Measurements from ENCODE around the gene UBTFL1.

GRCh38 chr11:86523884-86524377 lies 149.2 kb downstream of the CCDC81 start:
- RRBS, result no CpG with 5 or more reads among the region's 3 CpGs

- RRBS, result no CpG with 5 or more reads among the region's 7 CpGs
Measured at GRCh38 chr11:86592715-86593886, 207.2 kb upstream of the PRSS23 start.

DNA sequence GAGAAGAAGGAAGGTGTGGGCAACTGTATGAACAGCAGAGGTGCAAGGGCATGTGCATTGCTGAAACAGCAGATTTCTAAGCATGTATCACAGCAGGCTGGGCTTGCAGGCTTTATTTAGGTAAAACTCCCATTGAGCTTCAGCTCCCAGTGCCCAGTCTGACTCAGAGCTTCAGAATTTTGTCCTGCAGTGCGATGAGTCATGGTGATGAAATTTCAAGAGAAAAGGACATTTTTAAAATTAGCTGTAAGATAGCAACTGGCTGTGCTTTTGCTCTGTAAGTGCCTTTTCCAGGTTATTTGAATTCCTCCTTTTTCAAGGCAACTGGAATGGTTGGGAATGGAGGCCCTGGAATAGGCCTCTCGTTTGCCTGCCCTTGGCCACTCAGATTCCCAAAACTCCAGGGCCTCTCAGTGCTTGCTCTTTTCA lies 59.7 kb upstream of the PRSS23 start:
- RRBS, result no CpG with 5 or more reads among the region's 2 CpGs

DNA sequence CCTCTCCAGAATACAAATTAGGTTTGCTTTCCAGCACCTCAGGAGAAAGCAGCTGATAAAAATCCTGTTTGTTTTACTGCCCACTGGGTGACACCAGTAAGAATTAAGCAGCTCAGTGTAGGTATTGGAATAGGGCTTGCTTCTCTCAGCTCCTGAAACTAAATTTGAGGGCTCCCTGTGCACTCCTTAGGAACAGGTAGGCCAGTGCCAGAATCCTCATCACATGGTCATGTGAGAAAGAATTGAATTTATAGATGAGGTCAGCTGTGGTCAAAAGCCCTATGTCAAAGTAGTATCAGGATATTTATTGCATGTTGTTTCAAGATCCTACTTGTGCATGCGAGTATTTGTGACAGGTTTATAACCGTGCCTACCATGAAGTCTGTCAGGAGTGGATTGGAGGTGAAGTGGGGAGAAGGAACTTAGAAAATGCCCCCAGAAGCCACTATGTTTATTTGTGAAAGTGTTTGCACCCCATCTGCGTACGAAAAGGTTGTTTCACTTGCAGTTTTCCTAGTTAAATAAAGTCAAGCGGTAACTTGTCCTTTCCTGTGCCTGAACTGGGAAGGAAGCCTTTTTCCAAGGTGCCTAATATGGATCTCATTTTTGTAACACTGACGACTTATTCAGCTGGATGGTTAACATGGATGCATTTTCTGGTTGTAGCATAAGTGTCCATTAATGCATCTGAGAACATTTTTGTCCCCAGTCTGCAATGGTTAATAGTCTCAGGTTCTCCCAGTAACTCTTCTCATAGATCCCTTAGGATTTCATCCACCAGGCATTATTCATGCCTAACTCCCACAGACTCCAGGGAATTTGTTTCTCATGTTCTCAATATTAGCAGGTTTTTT lies 1.3 kb downstream of the PRSS23 start:
- RRBS, result no CpG with 5 or more reads among the region's 6 CpGs

- RRBS, result no CpG with 5 or more reads among the region's 2 CpGs
Measured at GRCh38 chr11:86812077-86812316, 11.7 kb downstream of the PRSS23 start.

DNA sequence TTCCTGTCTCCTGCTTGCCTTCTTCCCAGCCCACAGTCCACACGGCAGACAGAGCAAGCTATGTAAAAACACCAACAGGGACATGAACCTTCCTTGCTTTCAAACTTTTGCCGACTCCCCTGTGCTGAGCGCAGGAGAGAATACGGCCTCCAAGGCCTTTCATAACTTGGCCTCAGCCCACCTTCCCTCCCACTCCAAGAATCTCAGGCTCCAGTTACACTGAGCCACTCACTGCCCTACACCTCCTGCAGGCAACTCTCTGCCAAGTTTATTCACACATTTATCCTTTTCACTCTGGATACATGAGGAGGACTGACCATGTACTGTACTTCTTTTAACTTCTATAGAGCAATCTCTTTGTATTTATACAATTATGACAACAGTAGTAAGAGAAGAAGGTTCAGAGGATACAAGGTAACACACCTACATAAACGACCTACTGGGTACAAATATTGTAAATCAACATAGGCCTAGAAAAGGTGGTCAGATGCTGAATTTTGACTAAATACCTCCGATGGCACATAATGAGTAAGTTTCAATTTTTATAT lies 14.6 kb downstream of the FZD4 start:
- RRBS, result no CpG with 5 or more reads among the region's 6 CpGs

- RRBS, result no CpG with 5 or more reads among the region's 3 CpGs
Measured at GRCh38 chr11:87266380-87267106, 228.8 kb downstream of the TMEM135 start.

- RRBS, result no CpG with 5 or more reads among the region's 5 CpGs
Measured at GRCh38 chr11:87368813-87369363, 331.2 kb downstream of the TMEM135 start.

GRCh38 chr11:88420041-88420718 lies 82.6 kb upstream of the CTSC start:
- RRBS, result no CpG with 5 or more reads among the region's 7 CpGs

DNA sequence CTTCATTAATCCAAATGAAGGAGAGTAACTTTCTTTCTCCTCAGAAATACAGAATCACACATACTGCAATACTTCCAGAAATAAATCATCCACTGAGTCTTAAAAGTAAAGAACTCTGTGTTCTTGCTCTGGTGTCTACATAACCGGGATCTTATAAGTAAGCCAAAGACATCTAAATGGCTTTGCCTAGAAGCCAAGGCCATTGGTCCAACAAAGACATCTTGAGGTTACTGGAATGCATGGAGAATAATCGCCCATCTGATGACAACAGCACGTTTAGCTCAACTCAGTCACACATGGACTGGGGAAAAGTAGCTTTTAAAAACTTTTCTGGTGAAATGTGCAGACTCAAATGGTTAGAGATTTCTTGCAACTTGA lies at the start of gene UBTFL1:
UBTFL1 (plus strand) TSS at position 177 of the 378 bp plus-strand sequence.
- RRBS, result no CpG with 5 or more reads among the region's 3 CpGs

DNA sequence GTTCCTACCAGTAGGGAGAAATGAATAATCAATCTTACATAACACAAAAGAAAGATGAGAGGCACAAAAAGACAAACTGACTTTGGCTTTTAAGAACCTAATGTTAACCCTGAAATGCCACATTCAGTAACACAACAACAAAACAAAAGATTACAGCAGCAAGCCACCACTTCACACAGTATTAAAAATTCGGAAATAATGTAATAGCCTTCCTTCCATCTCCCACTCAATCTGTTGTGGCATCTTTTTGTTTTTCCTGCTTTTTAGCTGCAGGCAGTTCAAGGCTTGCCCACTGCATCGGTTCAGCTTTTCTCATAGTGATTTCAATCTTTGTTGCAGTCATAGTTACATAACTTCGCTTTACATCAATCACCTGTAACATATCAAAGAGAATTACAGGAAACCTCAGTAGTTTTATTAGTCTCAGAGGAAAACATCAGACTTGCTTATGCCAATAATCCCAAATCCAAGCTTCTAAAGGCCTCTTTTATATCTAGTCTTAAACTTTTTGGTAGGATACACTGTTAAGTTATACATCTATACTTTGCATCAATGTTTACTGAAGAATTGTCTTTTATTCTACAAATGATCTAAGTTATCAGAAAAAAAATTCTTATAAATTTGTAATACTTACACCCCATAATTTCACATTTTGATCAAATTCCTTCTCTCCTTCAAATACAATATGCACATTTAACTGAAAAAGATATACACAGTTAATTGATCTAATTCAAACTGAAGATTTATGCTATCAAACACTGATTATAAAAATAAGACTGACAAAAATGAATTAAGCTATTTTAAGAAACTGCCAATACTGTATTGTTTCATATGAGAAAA lies 20.4 kb downstream of the CHORDC1 start:
- RRBS, result no CpG with 5 or more reads among the region's 3 CpGs

- RRBS, result 1% methylated on average over 20 of the region's 55 CpGs
Measured at GRCh38 chr11:90222114-90222969, 507 bp downstream of the CHORDC1 start.

- RRBS, result no CpG with 5 or more reads among the region's 4 CpGs
Measured at GRCh38 chr11:93236800-93237090, 39.0 kb upstream of the SLC36A4 start.

DNA sequence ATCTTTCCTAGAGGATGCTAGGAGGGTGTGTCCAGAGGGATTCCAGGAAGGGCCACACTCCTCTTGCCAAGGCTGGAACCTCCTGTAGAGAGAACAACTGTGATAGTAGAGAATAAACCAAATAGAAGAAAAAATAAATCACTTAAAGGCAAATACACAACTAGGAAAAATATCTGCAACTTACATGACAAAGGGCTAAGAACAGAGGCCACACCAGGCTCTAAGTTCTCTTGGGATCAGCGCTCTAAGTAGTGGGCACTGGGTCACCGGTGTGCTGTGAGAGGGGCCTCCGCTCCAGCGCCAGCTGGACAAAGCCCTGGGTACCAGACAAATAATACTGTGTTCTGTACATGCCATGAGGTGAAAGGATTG lies 64.0 kb downstream of the SMCO4 start:
- RRBS, result no CpG with 5 or more reads among the region's 4 CpGs

DNA sequence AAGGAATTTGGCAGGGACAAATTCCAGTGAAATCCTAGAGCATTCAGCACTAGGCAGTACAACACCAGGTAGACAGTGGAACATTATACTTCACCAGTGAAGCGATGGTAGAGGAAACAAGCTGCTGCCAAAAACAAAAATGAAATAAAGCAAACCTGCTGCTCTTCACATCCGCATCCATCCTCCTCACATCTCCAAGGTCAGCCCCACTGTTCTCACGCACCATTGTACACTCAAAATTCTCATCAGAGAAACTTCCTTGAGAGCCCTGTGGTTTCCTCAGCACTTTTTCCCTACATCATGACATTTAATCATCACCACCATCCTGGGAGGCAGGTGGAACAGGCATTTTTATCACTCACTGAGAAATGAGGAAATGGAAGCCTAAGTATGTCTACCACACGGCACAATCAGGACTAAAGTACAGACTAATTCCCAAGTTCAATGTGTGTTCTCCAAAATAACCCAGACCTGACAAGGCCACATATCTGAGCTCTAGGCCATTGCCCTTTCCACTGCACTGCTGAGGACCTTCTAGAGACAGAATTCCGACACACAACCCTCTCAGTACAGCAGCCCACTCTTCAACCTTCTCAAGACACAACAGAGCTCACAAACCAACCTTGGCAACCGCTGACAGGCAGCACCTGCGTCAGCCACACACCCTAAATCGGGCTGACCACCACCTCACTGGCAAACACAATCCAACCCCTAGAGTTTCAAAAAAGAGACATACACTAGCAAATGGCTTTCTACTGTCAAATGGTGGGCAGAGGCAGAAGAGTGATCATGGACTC lies 16.6 kb downstream of the SMCO4 start:
- RRBS, result no CpG with 5 or more reads among the region's 8 CpGs

- RRBS, result no CpG with 5 or more reads among the region's 5 CpGs
Measured at GRCh38 chr11:93537032-93537466, 6.1 kb downstream of the SMCO4 start.

DNA sequence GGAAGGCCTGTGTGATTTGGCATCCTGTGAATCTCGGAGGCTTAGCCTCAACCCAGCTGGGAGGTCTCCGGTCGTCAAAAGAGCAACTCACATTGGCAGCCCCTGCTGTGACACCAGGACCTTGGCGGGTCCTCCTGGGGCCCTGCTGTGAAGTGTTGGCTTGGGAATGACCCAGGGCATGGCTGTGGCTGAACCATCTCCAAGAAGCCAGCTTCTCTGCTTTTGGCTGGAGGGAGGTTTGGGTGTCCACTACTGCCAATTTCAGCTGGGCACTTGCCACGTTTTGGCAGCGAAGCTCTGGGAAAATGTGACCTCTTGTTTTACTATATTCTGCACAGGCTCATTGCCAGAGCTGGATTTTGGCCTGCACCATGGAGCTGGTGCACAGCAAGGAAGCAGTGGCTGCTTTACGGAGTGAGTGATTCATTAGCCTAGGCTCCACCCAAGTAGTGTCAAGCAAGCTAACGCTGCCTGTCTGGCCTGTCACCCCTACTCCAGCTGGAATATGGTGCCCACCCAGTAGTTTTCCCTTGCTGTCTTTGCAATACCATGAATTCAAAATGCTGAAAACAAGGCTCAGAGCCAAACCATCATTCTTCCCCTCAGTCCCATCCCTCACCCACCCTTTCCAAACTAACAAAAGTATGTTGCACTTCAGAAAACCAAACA lies 24.3 kb upstream of the SMCO4 start:
- RRBS, result no CpG with 5 or more reads among the region's 8 CpGs

DNA sequence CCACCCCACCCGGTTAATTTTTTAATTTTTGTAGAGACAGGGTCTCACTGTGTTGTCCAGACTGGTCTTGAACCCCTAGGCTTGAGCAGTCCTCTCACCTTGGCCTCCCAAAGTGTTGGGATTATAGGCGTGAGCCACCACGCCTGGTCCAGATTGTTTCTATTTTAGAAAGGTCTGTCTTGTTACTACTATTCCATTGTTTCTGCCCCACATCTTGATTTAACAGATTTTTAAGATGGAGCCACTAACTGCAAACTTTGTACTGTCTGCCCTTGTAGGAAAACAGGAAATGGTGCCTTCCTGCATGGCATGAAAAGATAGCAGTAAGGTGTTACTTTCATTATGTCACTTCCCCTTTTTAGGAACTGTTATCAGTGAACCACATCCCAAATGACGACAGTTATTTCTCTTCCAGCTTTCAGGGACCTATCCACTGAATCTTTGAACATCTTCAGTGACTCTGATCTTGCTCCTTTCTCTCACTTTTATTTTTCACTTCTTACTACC lies 23.2 kb downstream of the TAF1D start:
- RRBS, result no CpG with 5 or more reads among the region's 4 CpGs

GRCh38 chr11:94447064-94447689 lies 46.0 kb upstream of the GPR83 start:
- RRBS, result no CpG with 5 or more reads among the region's 10 CpGs

- RRBS, result 50% methylated on average over 38 of the region's 97 CpGs
Measured at GRCh38 chr11:94544731-94545952, 1.4 kb downstream of the FUT4 start.